Ishikawa (cell line): ENCODE measurements around a stretch of chr20.

GRCh38 chr20:49914163-49915224 lies 835 bp downstream of the SPATA2 start:
- RRBS: no CpG with 5 or more reads among the region's 27 CpGs

GRCh38 chr20:50085859-50086420 lies 27.0 kb downstream of the UBE2V1 start:
- RRBS: 5% methylated on average over 3 of the region's 5 CpGs

DNA sequence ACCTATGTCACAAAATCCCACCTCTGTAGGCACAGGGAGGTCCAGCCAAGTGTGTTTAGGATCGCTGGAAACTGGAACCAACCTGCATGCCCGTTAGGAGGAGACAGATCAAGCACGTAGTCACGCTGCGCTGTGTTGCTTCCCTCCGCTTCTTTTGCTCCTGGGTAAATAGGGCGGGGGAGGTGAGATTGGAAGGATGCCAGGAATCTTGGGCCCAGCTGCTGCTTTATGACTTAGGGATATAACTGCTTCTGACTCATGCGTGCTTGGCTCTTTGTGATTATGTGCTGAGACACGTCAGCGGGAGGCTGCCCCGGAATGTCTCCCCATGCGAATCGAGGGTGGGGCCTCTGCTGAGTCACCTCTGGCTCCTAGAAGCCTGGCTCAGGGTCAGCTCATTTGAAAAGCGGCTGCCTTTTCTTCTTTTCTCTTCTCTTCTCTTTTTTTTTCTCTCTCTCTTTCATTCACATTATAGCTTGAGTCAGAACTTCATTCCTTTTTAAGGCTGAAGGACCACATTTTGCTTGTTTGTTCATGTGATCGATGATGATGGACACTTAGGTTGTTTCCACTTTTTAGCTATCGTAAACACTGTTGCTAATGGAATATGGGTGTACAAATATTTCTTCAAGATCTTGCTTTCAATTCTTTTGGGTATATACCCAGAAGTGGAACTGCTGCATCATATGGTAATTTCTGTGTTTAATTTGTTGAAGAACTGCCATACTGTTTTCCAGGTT lies 12.6 kb upstream of the PEDS1 start:
- RRBS: no CpG with 5 or more reads among the region's 16 CpGs

DNA sequence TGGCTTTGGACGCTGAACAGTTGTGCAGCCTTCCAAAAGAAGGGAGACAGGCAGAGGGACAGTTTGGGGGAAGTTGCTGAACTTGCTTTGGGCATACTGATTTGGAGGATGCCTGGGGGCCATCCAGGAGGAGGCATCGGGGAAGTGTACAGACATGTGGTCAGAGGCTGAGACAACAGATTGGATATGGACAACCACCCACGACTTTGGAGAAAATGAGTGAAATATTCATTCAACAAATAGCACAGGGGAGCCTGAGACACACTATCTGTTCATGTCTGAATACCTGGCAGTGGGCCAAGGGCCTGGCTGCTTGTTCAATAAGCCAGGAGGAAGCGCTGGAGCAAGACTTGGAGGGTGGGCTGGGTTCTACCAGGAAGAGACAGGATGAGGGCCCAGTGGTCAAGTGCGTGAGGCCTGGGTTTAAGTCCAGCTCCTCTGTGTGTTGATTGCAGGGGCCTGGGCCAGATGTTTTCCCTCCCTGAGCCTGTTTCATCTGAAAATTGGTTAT lies 113.3 kb downstream of the CEBPB start:
- RRBS: no CpG with 5 or more reads among the region's 5 CpGs

DNA sequence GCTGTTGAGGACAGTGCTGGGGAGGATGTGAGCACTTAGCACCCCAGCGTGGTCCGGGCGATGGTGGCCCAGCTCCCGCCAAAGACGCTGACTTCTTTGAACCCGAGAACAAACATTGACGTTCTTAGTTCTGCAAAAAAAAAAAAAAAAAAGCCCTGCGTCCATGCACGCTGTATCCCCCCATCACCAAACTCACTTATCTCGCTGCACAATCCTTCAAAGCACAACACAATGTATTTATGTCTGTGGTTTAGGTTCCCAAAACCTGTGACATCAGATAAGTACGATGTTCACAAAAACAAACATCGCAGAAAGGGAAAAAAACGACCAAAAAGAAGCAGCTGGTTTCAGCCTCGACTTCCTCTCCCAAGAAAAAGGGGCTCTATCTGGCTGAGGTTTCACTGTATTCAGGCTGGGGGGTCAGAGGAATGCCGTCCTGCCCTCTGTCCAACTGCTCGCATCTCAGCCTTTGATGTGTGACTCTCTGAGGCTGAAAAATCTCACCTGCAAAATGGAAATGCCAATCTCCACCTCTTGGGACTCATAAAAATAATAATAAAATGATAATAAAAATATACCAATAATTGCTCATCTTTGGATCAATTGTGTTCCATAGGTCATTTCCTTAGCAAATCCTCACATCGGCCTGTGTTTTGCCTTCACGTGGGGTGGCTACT lies 123.6 kb upstream of the PTPN1 start:
- RRBS: no CpG with 5 or more reads among the region's 18 CpGs

GRCh38 chr20:50389160-50389850 lies 120.9 kb upstream of the PTPN1 start:
- RRBS: no CpG with 5 or more reads among the region's 14 CpGs

- RRBS: no CpG with 5 or more reads among the region's 10 CpGs
Measured at GRCh38 chr20:50390588-50391237, 119.5 kb upstream of the PTPN1 start.

- RRBS: 70% methylated on average over 5 of the region's 32 CpGs
Measured at GRCh38 chr20:50397969-50399109, 111.8 kb upstream of the PTPN1 start.

DNA sequence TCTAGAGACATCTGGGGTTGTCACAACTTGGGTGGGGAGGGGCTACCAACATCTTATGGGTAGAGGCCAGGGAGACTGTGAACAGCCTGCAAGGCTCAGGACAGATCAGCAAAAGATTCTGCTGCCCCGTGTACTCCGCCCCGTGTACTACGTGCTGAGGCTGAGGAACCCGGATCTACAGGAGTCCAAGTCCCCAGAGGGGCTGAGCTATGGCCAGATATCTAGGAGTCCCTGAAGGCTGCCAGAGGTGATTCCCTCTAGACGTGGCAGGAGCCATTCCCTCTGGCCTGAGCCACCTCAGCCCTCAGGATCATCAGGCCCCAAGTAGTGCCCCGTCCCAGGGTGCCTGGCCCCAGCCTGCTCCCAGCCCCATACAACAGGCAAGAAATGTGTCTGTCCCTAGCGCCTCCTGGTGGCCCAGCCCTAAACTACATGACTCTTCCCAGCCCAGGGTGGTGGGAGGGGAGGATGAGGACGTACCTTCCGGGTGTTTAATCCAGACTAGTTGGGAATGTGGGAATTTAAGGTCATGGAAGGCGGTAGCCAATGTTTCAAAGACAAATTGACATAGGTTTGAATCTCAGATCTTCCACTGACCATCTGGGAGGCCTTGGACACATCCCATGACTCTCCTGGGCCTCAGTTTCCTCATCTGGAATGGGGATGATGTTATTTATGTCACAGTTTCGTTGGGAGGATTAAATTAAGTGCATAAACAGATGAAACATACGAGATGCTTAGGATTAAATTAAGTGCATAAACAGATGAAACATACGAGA lies 49.5 kb upstream of the PTPN1 start:
- RRBS: no CpG with 5 or more reads among the region's 14 CpGs

DNA sequence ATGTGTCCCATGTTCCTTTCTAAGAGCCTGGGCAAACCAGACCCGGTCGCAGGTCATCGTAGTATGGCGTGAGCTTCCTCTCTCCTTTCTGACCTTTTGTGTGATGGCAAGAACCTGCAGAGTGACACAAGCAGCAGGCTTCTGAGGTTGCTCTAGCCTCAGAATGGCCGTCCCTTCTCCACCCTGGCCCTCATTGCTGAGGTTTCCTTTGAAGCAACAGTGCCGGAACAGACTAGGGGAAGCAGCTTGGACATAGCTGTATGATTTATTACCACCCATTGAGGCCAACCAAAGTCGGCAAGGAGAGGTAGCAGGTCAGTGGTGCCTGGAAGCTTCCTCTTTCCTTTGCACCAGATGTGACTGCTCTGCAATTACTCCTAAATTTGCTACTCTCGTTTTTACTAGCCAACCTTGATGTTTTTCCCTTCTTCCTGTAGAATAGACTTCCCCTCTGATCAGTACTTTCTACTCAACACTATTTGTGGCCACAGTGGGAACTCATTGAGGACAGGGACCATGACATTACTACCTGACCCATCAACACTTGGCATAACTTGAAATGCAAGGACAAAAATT lies 31.4 kb downstream of the PTPN1 start:
- RRBS: no CpG with 5 or more reads among the region's 8 CpGs

DNA sequence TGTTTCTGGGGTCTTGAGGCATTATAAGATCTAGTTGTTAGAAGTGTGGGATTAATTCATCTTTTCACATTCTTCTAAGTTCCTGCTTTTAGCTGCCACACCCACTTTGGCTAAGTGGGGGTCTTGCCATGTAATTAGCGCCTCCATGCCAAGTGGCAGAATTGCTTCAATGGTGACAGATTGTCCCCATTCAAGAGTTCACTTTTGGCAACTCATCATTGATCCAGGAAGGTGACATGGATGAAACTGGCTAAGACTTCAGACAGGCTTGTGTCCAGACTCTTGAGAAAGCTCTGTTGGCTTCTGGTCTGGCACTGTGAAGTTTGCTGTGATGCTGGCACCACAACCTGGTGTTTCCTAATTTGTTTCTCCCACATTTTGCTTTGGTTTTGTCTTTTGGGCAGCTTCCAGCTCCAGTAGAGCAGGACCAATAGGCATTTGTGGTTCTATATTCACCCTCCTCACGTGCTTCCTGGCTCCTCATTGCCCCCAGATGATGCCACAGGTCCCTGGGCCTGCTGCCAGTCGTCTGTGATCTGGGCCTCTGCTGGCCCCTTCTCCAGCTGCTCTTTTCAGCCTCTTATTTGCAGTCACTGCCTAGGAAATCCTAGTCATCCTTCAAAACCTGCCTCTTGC lies 62.6 kb downstream of the PTPN1 start:
- RRBS: no CpG with 5 or more reads among the region's 3 CpGs

GRCh38 chr20:50579657-50580380 lies 69.6 kb downstream of the PTPN1 start:
- RRBS: no CpG with 5 or more reads among the region's 20 CpGs

GRCh38 chr20:50583114-50584264 lies 73.3 kb downstream of the PTPN1 start:
- RRBS: no CpG with 5 or more reads among the region's 23 CpGs

DNA sequence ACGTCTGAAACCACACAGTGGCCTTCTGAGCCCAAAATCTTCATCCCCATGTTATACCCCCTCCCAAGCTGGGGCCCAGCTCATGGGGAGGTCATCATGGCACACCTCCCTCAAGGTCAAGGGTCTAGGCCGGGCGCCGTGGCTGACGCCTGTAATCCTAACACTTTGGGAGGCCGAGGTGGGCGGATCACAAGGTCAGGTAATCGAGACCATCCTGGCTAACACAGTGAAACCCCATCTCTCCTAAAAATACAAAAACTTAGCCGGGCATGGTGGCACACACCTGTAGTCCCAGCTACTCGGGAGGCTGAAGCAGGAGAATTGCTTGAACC lies 74.6 kb downstream of the RIPOR3 start:
- RRBS: no CpG with 5 or more reads among the region's 10 CpGs

DNA sequence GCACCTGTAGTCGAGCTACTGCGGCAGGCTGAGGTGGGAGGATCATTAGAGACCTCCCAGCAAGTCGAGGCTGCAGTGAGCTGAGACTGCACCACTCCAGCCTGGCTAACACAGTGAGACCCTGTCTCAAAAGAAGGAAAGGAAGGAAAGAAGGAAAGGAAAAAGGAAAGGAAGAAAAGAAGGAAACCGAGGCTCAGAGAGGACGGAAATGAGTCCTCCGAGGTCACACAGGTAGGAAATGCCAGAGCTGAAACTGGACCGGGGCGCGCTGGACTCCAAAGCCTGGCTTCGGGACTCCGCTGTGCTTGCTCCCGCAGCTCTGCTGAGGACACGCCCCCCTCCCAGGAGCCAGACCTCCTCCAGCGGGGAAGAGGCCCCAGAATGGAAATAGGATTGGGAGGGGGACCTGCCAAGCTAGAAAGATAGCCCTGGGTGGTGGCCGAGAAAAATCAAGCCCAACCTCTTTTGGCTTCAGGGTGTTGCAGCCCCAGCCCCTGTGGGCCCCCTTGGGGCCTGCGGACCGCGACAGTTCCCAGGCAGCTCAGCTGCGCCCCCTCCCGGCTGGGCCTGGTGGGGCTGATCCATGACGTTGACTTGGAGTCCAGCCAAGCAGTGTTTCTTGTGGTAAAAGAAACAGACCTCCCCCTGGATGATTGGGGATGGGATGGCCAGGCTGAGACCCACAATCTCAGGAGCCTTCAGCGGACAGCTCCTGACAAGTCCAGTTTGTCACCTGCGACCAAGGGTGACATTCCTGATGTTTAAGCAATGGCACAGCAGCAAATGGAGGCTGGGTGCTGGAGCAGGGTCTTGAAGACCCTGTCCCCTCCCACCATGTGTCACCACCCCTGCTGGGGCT lies 55.6 kb downstream of the RIPOR3 start:
- RRBS: no CpG with 5 or more reads among the region's 23 CpGs

DNA sequence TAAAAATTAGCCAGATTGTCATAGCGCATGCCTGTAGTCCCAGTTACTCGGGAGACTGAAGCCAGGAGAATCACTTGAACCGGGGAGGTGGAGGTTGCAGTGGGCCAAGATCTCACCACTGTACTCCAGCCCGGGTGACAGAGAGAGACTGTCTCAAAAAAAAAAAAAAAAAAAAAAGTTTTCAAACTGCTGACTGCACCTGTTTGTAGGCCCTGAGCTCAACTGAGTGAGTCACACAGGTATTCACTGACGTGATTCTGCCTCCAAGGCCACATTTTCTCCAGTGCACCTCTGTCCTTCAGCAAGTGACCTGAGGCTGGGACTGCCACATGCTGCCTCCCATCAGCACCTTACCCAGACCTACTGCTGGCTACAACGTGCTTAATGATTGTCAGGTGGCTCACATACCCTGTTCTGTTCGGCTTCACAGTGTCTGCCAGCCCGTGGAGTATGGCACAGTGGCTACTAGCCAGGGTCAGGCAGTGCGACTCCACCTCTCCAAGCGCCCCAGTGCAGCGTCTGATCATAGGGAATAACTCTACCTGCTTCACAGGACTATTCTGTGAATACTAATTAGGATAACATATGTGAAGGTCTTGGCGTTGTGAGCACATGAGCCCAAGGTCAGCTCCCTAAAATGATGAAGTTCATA lies 28.3 kb downstream of the RIPOR3 start:
- RRBS: no CpG with 5 or more reads among the region's 12 CpGs

DNA sequence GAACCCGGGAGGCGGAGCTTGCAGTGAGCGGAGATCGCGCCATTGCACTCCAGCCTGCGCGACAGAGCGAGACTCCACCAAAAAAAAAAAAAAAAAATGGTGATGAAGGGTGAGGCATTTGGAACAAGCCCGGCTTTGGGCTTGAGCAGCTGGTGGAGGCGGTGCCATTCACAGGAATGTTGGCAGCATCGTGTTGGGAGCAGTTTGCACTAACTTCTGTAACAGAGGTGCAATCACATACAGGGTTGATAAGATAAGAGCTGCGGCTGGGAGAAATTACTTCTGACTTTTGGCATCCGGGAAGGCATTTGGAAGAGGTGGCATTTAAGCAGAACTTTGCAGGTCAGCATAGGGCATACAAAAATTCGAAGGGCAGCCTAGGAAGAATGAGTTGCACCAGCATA lies 16.2 kb upstream of the RIPOR3 start:
- RRBS: 8% methylated on average over 1 of the region's 14 CpGs

GRCh38 chr20:50789915-50791428 lies 4.4 kb upstream of the BCAS4 start:
- RRBS: 1% methylated on average over 9 of the region's 36 CpGs

GRCh38 chr20:50804802-50805127 lies 9.9 kb downstream of the BCAS4 start:
- RRBS: no CpG with 5 or more reads among the region's 6 CpGs

DNA sequence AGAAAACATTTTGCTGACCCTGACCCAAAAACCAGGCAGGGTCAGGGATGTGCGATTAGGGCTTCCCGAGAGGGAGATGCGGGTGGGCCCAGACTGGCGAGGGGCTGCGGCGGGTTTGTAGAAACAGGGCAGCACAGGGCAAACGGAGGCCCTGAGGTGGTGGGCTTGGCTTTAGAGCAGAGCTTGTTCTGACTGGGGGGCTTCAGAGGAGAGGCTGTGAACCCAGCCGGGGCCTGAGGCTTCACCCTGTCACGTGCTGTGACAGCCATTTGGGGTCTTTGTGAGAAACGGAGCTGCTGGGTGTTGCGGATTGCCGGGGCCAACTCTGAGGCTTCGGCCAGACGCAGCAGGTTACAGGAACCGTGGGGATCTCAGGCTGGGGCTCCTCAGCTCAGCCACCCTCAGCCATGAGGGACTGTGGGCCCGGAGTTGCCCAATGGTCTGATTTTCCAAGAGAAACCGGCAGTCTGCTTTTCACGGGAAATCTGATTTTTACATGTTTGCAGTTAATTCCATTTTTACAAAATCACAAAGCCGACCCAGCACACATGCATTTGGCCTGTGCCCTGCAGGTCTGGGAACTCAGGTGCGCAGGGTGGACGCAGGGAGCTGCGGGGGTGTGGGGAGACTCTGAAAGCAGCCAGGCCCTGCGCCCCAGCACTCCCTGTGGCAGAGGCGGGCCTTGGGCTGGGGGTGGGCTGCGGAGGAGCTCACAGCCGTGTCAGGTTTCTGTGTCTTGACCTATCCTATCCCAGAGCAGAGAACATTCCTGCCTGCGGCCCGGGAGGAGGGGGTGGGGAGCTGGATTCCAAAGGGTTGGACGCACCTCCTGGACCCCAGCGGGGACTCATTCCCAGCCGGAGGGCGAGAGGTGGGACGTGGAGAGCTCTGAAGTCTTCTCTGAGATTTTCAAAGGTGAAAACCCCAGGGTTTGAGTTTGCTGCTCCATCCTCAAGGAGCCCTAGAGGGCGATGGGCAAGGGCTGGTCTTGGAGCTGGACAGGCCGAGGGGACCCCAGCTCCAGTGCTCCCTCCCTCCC lies 60.7 kb downstream of the ADNP start:
- RRBS: 67% methylated on average over 11 of the region's 35 CpGs